Cerebral cortex (tissue), 2 donors: Measurements from ENCODE around the gene WT1.

DNA sequence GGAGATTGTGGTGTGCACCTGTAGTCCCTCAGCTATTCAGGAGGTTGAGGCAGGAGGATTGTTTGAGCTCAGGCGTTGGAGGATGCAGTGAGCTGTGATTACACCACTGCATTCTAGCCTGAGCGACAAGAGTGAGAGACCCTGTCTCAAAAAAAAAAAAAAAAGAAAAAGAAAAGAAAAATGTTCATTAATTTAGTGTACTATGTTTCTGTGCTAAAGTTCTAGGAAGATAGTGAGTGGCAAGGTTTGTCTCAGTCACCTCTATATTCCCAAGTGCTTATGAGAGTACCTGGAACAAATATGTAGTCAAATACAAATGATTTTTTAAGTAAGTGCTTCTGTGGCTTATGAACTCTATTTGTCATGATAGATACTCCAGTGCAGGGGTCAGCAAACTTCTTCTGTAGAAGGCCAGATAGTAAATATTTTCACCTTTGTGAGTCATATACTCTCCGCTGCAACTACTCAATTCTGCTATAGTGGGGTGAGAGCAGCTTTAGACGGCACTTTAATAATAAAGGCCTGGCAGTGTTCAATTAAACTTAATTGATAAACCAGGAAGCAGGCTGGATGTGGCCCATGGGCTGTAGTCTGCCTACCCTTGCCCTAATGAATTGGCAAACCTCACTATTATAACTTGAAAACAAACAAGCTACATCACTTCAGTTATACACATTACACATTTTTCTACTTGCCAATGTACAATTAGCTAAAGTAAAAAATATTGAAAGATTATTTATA lies 12.3 kb upstream of the CCDC34 start:
- PRO-cap, 2 experiments = no peak in any of the 2 experiments

GRCh38 chr11:27634767-27635227 lies 65.5 kb downstream of the BDNF start:
- PRO-cap, 2 experiments = no peak in any of the 2 experiments

- PRO-cap, 2 experiments = no peak in any of the 2 experiments
These were observed 173.3 kb downstream of the KIF18A start for GRCh38 chr11:27934612-27935163.

GRCh38 chr11:28227274-28227853 lies 119.2 kb downstream of the METTL15 start:
- PRO-cap, 2 experiments = no peak in any of the 2 experiments

DNA sequence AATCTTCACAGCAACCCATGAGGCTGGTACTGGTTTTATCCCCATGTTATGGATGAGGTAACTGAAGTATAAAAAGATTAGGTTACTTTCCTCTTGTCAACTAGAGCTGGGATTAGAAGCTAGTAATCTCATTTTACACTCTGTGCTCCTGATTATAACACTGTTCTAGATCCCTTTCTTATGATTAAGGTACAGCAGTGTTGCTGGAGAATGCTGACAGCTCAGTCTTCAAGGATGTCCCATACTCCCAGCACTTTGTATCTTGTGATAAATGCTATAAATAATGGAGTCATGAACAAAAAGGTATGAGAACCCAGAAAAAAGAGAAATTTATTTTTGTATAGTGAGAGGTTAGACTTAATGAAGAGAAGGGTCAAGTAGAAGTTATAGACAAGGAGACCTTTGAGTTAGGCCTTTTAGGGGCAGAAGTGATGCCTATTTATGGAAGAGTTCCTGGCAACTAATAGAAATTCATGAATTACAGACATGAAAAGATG lies 197.3 kb downstream of the METTL15 start:
- PRO-cap, 2 experiments = no peak in any of the 2 experiments

GRCh38 chr11:29264293-29264836 lies 752.5 kb downstream of the KCNA4 start:
- PRO-cap, 2 experiments = no peak in any of the 2 experiments

DNA sequence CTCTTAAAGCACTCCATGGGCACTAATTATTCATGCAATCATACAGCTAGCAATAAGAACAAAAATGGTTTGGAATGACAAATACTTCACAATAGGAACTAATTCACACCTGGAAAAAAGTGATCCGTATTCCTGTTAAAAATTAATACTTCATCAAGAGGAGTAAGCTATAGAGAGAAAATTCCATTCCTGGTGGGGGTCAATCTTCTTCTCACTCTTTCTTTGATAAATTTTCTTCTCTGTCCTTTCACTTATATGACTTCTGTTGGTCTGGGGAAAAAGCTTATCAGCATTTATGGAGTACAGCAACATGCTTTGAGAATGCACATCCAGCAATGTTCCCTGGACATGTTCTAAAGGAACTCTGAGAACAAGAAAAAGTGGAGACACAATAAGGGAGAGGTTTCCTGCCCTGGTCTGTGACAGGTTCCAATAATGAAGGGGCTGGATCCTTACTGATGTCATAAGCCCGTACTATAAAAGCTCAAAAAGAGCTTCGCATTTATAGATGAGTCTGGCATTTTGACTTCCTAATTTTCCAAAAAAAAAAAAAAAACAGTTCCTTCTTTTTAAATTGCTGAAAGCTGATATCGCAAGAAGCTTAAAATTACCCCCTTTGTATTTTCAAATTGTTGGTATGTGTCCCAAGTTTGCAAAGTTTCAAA lies 129.2 kb downstream of the MPPED2 start:
- PRO-cap, 2 experiments = no peak in any of the 2 experiments

DNA sequence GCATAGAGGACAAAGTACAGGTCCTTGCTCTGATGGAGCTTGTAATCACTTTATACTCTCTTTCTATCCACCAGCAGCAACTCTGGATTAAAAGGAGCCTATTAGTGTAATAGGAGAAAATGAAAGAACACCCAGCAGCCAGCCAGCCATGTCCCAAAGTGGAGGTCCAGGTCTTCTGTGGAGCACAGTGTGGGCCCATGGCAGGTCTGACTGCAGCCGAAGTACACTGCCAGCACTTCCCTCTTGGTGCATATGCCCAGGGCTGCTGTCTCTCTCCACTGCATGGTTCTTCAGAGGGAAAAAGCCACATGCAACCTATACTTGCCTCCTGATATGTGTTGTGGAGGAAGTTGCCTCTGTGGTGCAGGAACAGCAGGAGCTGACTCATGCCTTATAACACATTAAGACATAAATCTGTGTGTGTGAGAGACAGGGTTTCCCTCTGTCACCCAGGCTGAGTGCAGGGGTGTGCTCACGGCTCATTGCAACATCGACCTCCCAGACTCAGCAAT lies 99.0 kb downstream of the MPPED2 start:
- PRO-cap, 2 experiments = no peak in any of the 2 experiments

GRCh38 chr11:30584622-30584960 lies 1.6 kb downstream of the MPPED2 start:
- PRO-cap, 2 experiments = no peak in any of the 2 experiments

DNA sequence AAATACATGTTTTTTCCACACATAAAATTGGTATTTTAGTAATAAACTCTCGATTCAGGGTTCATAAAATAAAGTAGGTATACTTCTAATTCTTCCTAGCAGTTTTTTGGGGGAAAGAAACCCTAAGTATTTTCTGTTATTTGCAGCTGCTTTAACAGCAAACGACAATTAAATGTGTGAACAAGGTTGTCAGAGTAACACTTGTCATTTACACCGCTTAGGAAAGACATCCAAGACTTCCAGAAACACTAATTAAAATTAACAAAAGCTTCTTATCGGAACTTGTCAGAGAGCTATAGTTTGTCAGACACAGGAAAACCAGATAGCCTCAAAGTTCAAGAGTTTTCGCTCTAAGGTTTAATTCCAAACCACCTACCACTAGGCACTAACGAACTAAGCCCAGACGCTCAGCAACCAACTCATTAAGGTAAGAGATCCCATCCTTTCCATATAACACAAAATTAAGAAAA lies 545 bp downstream of the IMMP1L start:
- PRO-cap, 2 experiments = no peak in any of the 2 experiments

DNA sequence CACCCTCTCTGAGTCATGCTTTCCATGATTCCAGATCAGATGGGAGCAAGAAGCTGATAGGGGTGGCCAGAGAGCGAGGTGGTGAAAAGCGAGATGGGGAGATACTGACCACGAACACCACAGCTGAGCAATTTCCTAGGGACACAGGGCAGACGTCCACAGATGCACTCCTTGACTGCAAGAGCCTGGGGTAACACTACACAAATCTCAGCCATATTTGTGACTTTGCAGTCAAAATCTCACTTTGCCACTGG lies 22.7 kb upstream of the RCN1 start:
- PRO-cap, 2 experiments = no peak in any of the 2 experiments

DNA sequence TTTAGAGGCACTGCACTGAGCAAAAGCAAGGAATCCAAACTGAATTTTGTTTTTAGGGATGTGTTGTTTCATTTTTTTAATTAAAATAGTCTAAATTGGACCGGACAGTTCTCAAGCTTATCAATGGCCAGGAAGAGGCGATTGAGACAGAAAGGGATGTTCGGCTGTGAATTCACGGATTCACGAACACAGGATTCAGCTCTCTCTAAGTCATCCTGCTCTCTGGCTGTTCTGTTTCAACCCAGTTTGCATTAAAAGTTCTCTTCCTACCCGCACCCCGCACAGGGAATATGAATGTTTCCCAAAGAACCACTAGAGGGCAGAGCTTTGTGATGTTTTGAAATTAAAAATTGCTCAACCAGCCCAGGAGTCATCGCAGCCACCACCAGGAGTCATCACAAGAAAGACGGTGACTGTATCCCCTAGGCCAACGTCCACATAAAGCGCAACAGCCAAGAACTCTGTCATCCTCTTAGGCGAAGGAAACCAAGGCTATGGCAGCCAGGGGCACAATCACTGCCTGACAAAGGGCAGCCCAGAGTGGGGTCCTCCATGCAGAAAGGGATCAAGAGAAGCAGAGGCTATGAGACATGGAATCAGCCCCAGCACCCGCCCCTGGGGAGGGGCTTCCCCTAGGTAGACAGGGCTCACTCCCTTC lies 122.5 kb downstream of the WT1 start:
- PRO-cap, 2 experiments = peak in 1 of 2 experiments; most common minus-strand start position 224 of the sequence (in 1)

GRCh38 chr11:32396213-32396930 lies 39.0 kb downstream of the WT1 start:
- PRO-cap, 2 experiments = no peak in any of the 2 experiments

- PRO-cap, 2 experiments = no peak in any of the 2 experiments
These were observed 8.5 kb downstream of the WT1 start for GRCh38 chr11:32426627-32427508.

DNA sequence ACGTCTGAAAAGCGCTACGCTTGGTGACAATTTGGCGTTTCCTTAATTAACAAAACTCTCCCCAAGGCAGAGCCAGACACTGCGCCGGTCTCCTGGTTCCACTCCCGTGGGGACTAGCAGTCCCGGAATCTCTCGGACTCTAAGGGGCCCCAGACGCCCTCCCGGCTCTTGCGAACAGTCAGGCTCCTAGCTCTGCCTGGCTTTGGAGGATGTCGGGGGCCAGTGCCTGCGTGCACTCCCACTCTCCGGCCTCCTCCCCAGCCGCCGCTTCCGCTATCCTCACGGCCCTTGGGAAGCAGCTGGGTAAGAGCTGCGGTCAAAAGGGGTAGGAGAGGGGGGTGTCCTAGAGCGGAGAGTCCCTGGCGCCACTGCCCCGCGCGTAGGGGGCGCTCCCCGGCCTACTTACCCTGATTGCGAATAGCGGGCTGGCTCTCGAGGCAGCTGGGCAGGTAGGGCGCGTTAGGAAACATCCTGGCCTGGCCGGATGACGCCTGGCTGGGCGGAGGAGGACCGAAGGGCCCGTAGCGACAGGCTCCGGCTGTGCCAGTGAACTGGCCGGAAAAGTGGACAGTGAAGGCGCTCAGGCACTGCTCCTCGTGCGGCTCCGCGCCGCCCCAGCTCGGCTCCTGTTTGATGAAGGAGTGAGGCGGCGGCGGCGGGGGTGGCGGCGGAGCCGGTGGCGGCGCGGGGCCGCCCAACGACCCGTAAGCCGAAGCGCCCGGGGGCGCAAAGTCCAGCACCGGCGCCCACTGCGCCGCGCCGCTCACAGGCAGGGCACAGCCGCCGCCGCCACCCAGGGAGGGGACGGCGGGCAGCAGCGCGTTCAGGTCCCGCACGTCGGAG lies 824 bp downstream of the WT1 start:
- PRO-cap, 2 experiments = no peak in any of the 2 experiments

DNA sequence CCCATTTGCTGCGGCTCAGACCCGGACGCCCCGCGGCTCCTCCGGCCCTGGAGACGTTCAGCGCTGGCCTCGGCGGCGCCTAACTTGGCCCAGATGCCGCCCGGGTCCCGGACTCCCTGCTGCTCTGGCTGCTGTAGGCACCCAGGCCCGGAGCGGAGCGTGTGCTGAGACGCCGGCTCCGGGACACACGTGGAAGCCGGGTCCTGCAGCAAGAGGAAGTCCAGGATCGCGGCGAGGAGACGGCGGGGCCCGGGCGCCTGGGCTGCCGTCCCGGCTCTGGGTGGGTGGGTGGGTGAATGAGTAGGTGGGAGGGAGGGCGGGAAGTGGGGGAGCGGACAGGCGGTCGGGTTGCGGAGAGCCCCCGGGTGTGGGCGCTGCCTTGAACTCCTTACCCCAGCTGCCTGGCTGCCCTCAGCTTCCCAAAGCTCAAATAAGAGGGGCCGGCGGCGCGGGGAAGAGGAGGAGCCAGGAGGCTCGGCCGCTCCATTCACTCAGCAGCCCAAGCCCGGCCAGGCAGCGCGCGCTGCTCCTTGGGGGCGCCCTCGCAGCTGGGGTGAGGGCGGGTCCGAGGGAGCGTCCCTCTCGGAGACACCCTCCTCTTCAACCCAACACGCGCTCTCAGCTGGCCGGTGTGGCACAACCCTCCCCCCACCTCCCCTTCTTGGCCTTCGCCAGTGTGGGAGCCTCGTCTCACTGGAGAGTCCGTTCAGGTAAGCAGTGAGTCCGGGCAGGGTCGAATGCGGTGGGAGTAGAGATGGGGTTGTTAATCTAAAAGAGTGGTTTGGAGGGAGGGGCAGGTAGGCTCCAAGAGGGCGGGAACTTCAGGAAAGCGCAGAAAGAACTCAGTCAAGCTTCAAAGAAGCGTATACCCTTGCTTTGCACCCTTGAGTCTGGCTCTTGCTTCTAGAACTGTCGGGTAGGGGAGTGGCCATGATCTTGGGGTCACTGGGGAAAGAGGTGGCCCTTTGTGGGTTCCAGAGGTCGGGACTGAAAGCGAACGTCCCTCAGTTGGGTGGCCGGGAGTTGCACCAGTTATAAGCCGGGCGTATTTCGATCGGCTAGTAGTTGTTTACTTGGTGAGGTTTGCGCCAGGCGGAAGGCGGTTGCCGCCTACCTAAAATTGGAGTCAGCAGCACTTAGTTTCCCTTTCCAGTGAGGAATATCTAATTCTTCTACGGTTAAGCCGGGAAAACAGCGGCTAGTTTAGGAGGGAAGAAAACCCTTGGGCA lies at the start of gene WT1:
Gene WT1, minus strand, starts transcription at position 403 of the 1,229 bp plus-strand sequence.
- PRO-cap, 2 experiments = no peak in any of the 2 experiments

DNA sequence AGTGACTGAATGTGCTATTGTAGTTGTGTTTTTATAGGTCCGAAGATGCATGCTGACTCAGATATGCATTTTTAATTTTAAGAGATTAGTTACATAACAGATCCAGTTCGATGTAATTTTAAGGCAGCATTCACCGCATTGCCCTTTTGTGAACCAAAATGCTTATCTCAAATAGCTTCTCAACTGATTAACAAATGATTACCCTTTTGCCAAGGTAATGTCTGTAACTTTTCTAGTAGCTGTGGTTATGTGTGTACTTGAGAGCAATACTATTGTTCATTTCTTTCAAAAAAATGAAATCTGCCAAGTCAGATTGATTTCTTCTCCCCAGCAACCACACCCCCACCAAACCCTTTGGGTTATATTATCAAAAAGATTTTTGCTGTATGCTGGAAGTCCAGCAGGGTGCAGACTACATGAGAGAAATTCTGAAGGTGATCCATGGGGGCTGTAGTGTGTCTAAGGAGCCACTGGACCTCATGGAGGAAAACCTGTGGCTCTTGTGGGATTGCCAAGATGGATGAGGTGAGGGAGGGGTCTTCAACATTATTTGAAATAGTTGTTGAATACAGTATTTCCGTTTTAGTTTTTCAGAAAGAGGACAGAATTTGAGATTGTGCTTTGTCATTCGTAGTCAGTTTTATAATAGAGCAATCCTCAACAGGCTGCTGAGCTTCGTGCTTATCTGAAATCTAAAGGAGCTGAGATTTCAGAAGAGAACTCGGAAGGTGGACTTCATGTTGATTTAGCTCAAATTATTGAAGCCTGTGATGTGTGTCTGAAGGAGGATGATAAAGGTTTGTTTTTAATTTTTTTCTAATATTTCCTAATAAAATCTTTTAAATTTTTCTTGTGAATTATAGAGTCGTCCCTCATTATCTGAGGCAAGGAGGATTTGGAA lies 3.0 kb downstream of the EIF3M start:
- PRO-cap, 2 experiments = no peak in any of the 2 experiments

DNA sequence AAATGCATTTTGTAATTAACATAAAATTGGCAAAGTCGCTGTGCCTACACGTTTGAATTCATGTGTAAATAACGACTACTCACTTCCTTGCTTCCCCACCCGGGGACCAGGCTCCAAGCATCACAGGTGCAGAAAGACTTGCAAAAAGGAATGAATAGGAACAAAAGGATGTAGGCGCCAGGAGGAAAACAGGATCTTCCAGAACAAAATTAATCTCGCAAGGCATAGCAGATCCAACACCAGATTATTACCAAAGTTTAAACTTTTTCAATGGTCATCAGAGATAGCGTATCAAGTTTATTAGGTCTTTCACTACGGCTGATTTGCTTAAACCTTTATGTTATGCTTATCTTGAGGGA lies 1.3 kb upstream of the QSER1 start:
- PRO-cap, 2 experiments = no peak in any of the 2 experiments

- PRO-cap, 2 experiments = no peak in any of the 2 experiments
These were observed 40.1 kb downstream of the QSER1 start for GRCh38 chr11:32932672-32933052.

DNA sequence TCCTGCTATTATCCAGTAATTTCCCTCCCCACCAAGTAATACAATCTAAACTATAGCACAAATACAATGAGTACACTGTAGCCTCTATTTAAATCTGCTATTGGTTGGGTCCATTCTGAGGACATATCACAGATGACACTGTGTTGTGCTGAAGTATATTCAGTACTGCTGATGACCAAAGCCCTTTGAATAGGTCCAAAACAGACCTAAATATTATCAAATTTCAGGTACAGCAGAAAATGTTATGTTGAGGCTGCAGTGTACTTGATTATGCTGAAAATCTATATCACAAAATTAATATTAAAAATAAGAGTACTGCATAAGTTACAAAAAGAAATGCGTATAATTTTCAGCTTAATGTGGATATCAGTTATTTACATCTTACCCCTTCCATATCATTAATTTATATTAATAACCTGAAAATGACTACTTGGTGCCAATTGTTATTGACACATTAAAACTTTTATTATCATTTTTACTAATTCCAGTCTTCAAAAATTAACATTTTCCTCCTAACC lies 20.8 kb downstream of the CSTF3 start:
- PRO-cap, 2 experiments = no peak in any of the 2 experiments